Ovary (tissue), 7 donors: ENCODE results near the genes ALDH7A1 and CCDC192.

- PRO-cap, 7 experiments, result peak in 7 of 7 experiments; most common plus-strand start chr5:124747518 (in 3); most common minus-strand start chr5:124747414 (in 4)
- RAMPAGE, long total RNA, 2 experiments, result no peak in any of the 2 experiments
These were observed 753 bp upstream of the ZNF608 start for GRCh38 chr5:124746938-124747846.

- PRO-cap, 7 experiments, result no peak in any of the 7 experiments
- RAMPAGE, long total RNA, 2 experiments, result no peak in any of the 2 experiments
These were observed 266.2 kb upstream of the ZNF608 start for GRCh38 chr5:125012592-125013052.

DNA sequence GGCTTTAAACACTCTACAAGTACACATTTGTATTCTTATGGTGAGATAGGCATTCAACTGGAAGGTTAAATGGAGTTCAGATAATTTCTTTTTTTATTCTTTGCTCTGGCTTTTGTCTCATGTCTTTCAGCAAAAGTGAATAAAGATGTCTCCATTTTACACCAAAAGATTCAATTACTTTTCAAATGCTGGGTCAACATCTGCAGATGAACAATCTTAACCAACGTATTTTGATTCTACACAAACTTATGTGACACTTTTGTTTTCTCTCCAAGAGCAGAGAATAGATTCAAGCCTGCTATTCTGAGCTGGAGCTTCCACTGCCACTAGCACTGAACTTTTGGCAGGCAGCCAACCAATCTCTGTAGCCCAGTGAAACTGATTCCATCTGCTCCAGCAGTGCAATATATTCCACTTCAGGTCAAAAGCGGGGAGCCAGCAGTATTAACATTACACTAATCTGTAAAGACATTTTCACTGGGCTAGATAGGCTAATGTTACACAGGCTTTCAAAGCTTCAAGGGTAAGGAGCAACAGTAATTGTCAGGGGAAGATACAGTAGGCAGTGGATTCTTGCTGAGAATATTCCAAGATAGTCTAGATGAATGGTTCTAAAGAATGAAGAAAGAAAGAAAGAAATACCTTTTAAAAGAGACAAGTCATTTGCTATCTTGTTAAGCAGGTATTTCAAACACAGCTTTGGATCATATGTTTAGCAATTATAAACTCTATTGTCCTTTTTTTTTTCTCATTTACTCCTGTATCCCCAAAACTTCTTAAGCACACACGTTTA is 452.1 kb upstream of the ZNF608 start:
- PRO-cap, 7 experiments, result no peak in any of the 7 experiments
- RAMPAGE, long total RNA, 2 experiments, result no peak in any of the 2 experiments

GRCh38 chr5:125412684-125413583 is 666.5 kb upstream of the ZNF608 start:
- PRO-cap, 7 experiments, result peak in 4 of 7 experiments; most common plus-strand start chr5:125412919 (in 1); most common minus-strand start chr5:125412877 (in 3)
- RAMPAGE, long total RNA, 2 experiments, result no peak in any of the 2 experiments

DNA sequence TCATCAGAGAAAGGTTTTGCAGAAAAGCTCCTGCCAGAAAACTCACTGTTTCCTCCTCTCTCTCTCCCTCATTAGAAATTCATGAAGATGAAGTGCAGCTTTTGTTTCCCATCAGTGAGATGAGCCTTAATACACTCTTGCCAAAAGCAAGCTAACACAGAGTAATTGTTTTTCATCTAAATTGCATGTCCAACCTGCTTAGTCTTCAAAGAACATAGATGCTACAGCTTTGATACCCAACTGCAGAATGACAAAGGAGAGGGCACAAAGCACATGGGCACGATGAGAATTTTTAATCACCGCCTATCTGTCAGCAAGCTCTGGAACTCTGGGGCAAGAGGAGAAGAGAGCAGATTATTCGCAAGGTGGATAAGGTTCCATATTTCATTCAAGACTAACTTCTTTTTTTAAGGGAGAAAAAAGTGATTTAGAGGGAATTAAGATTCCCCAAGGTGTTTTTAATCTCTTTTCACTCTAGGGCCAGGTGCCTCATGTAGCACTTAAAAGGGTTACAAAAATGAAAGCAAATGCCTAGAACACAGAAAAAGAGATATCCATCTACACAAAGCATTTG is 142.1 kb upstream of the GRAMD2B start:
- PRO-cap, 7 experiments, result peak in 1 of 7 experiments; most common minus-strand start position 329 of the sequence (in 1)
- RAMPAGE, long total RNA, 2 experiments, result no peak in any of the 2 experiments

GRCh38 chr5:126370803-126371801 is 52.1 kb upstream of the GRAMD2B start:
- PRO-cap, 7 experiments, result no peak in any of the 7 experiments
- RAMPAGE, long total RNA, 2 experiments, result start-site peak on the plus strand in 1 of 2 experiments, at chr5:126371293-126371333 at its widest, 296 reads per replicate

DNA sequence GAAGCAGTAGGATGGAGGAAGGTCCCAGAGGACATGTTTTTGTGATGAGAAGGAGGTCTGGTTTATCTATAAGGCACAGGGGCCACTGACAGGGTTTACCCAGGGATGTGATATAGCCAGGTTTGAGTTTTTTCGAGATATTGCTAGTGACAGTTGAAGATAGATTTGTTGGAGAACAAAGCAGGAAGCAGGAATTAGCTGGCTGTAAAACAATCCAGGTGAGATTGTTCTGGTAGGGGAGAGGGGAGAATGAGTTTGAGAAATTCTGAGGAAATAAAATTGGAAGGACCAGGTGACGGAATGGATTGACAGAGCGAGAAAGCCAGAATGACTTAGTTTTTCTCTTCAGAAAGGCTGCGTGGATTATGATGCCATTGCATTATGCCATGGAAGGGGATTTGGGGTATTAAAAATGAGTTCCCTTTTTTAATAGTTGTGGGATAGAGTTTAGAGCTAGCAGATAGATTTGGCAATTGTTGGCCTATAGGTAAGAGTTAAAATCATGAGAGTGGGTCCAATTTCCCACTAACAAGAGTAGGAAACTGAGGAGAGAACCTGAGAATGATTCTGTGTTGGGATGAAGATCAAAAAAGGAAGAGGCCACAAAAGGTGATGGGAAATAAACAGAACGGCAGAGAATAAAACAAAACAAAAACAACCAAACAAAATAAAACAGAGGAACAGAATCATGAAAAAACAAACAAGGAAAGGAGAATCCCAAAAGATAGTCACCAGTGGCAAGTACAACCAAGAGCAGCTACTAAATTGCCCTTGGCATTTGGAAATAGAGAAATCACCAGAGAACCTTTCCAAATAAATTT is 14.0 kb downstream of the GRAMD2B start:
- PRO-cap, 7 experiments, result no peak in any of the 7 experiments
- RAMPAGE, long total RNA, 2 experiments, result no peak in any of the 2 experiments

GRCh38 chr5:126464864-126465471 is 41.8 kb downstream of the GRAMD2B start:
- PRO-cap, 7 experiments, result no peak in any of the 7 experiments
- RAMPAGE, long total RNA, 2 experiments, result no peak in any of the 2 experiments

DNA sequence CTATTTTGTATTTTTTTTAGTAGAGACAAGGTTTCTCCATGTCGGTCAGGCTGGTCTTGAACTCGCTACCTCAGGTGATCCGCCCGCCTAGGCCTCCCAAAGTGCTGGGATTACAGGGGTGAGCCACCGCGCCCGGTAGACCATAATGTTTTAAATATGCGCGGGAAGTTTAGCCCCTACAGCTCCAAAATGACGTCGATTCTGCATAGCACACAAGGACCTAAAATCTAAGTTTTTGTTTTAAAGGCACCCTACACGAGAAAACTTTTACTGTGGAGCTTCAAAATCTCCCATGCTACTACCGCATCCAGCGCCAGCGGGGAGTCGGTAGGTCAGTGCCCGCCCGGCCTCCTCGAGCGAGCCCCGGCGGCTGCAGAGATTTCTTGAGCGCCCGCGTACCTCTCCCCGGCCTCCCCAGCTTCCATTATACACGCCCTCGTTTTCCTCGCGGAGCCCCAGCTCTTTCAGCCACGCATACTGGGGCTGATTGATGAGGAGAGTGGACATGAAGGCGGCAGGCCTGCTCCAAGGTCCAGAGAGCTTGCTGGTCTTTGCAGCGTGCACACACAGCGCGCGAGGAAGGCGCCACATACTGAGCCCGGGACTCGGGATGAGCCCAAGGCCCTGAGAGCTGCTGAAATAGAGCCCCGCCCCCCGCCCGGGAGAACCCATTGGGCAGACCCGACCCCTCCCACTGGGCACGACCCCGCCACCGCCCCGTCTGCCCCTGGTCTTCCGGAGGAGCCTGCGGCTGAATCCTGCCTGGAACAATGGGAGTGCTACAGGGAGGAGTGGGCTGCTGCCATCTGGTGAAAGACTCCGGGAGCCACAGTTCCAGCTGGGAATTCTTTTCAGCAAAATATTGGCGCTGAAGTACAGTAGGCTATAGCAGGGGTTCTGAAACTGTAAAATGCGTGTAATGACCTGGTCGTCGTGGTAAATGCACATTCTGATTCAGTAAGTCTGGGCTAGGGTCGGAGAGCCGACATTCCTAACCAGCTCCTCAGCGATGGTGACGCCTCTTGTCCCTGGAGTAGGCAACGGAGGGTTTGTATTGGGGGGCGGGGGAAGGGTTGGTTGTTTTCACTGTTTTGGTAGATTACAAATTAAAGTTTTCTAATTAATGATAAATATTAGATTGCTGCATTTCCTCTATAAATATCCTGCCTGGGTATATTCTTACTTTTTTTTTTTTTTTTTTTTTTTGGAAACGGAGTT is at the start of gene ALDH7A1:
Gene ALDH7A1, minus strand, starts transcription at position 612 of the 1,218 bp plus-strand sequence.
- PRO-cap, 7 experiments, result peak in 7 of 7 experiments; most common plus-strand start position 731 of the sequence (in 2); most common minus-strand start position 612 of the sequence (in 7)
- RAMPAGE, long total RNA, 2 experiments, result start-site peak on the minus strand in 1 of 2 experiments, centred at position 604 of the sequence, 146 reads per replicate

DNA sequence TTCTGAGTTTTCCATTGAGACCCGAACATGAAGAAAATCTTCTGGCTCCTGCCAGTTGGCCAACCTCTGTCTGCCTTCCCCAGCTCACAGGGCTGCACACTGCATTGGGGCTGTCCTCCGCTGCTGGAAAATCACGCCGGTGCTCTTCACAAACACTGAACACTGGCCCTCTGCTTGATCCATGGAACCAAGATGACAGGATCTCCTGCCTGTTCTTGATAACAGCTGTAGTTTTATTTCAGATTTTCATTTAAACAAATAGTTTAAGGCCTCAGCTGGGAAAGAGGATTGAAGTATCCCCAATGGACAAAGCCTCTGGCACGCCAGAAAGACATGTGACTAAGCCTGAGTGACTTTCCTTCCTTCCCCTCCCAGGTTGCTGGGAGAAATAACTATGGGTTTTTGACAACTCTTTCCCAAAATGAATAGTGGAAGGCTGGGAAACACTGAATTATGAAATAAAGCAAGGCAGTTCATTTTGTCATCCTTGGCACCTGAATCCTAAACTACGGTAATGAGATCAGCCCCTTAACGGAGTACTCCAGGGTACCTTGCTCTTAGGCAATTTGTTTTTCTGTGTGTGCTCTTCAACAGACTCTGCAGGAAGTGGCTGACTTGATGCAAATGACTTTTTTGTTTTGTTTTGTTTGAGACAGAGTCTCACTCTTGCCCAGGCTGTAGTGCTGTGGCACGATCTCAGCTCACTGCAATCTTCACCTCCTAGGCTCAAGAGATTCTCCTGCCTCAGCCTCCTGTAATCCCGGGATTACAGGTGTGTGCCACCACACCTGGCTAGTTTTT is 75.1 kb downstream of the LMNB1 start:
- PRO-cap, 7 experiments, result no peak in any of the 7 experiments
- RAMPAGE, long total RNA, 2 experiments, result no peak in any of the 2 experiments

DNA sequence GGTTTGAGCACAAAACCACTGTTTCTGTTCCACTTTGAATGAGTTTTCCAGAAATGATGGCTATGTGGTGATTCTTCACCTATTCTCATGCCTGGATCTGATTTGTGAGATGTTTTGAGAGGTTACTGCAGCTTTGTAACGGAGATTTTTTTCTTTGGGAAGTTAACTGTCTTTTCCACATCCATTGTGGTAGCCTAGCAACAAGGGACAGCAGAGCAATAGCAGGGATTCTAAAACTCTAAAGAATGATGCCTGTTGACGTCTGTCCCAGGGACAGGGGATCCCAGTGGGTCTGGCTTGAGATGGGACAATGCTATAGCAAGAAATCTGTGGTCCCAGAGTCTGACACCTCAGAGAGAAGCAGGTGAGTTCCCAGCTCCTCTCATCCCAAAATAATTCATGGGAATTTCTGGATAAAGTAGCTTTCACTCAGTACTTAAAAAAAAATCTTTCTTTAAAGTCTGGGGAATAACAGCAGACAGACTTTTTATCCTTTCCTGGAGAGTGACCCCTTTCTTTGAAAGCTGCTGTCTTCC is at the start of gene CCDC192:
Gene CCDC192, plus strand, starts transcription at position 248 of the 536 bp plus-strand sequence.
- PRO-cap, 7 experiments, result no peak in any of the 7 experiments
- RAMPAGE, long total RNA, 2 experiments, result no peak in any of the 2 experiments

DNA sequence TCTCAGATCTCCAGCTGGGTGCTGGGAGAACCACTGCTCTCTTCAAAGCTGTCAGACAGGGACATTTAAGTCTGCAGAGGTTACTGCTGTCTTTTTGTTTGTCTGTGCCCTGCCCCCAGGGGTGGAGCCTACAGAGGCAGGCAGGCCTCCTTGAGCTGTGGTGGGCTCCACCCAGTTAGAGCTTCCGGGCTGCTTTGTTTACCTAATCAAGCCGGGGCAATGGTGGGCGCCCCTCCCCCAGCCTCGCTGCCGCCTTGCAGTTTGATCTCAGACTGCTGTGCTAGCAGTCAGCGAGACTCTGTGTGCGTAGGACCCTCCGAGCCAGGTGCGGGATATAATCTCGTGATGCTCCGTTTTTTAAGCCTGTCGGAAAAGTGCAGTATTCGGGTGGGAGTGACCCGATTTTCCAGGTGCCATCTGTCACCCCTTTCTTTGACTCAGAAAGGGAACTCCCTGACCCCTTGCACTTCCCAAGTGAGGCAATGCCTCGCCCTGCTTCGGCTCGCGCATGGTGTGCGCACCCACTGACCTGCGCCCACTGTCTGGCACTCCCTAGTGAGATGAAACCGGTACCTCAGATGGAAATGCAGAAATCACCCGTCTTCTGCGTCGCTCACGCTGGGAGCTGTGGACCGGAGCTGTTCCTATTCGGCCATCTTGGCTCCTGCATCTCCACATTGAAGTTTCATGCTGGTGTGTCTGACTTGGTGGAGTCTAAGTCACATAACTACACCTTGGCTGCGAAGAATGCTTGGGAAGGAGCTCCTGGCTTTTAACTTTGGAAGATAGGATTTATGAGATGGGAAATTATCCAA is 36.3 kb downstream of the CCDC192 start:
- PRO-cap, 7 experiments, result peak in 1 of 7 experiments; most common plus-strand start position 283 of the sequence (in 1)
- RAMPAGE, long total RNA, 2 experiments, result no peak in any of the 2 experiments

DNA sequence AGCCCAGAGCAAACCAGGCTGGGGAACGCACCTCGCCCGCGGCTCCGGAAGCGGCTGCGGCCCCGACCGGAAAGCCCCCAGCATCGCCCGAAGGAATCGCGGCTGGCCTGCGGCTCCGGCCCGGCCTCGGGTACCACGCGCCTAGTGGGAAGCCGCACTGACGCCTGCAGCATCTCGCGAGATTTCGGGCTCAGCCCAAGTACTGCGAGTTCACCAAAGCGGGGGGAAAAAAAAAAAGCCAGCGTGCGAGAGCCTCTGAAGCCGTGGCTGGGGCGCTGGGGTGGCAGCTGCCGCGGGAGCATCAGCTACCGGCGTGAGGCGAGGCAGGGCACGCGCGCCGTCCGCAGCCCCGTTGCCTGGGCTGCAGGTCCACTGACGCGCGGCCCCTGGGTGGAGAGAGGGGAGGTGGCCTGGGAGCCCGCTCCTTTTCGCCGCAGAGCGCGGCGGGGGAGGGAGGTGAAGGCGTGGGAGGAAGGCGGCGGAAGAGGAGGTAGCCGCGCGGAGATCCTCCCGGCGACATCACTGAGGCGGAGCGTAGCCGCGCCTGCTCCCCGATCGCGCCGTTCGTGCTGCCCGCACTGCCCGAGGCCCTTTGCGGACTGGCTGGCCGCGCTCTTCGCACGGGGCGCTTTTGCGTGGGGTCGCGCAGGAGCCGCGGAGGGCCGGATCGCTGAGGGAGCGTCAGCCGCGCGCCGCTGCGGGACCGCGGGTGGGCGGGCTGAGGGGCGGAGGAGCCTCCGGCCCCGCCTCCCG is 451 bp upstream of the SLC12A2 start:
- PRO-cap, 7 experiments, result peak in 7 of 7 experiments; most common plus-strand start position 258 of the sequence (in 5); most common minus-strand start position 669 of the sequence (in 5)
- RAMPAGE, long total RNA, 2 experiments, result start-site peak on the minus strand in 1 of 2 experiments, centred at positions 136 to 338 of the sequence, 21 to 295 reads per replicate

DNA sequence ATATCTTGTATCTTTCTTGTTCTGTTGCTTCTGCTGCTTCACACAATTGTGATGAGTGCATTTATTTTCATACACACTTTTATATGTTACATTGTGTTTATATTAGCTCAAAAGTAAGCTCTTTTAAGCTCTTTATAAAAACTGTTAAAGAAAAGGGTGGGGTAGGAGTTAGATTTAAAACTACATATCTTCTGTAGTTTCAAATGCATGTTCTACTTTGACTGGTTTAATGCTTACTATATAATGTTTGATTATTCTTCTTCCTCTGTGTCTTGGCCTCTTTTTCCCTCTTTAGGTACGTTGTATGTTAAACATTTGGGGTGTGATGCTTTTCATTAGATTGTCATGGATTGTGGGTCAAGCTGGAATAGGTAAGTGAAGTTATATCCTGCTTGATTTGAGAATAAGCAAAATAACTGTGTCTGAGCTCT is 30.4 kb downstream of the SLC12A2 start:
- PRO-cap, 7 experiments, result no peak in any of the 7 experiments
- RAMPAGE, long total RNA, 2 experiments, result no peak in any of the 2 experiments

DNA sequence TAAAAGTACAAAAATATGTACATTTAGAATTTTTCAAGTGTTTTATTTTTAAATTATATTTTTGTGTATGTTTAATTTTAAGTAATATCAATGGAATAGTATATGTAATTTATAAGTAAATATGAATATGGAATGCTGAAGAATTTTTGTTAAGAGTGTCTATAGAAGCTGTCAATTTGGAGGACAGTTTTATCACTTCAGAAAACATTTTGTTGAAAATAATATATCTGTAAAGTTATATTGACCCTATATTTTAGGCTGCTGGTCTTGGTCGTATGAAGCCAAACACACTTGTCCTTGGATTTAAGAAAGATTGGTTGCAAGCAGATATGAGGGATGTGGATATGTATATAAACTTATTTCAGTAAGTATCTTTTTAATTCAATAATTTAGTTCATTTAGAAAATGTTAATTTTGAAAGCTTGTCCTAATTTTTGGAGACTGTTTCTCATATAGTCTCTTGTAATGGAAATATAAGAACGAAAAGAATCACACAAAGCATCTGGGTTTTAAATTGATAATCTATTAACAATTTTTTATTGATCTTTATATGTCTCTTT is 84.0 kb downstream of the SLC12A2 start:
- PRO-cap, 7 experiments, result no peak in any of the 7 experiments
- RAMPAGE, long total RNA, 2 experiments, result no peak in any of the 2 experiments

- PRO-cap, 7 experiments, result peak in 1 of 7 experiments; most common plus-strand start chr5:128197065 (in 1); most common minus-strand start chr5:128196867 (in 1)
- RAMPAGE, long total RNA, 2 experiments, result no peak in any of the 2 experiments
These were observed 113.2 kb downstream of the SLC12A2 start for GRCh38 chr5:128196716-128197275.

DNA sequence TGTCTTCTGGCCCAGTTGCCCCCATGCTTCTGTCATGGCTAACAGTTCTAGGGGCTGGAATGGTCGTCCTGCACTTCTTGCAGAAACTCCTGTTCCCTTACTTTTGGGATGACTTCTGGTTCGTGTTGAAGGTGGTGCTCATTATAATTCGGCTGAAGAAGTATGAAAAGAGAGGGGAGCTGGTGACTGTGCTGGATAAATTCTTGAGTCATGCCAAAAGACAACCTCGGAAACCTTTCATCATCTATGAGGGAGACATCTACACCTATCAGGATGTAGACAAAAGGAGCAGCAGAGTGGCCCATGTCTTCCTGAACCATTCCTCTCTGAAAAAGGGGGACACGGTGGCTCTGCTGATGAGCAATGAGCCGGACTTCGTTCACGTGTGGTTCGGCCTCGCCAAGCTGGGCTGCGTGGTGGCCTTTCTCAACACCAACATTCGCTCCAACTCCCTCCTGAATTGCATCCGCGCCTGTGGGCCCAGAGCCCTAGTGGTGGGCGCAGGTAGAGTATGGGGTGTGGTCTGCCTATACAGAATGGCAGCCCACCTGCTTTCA is 905 bp downstream of the SLC27A6 start:
- PRO-cap, 7 experiments, result no peak in any of the 7 experiments
- RAMPAGE, long total RNA, 2 experiments, result no peak in any of the 2 experiments

DNA sequence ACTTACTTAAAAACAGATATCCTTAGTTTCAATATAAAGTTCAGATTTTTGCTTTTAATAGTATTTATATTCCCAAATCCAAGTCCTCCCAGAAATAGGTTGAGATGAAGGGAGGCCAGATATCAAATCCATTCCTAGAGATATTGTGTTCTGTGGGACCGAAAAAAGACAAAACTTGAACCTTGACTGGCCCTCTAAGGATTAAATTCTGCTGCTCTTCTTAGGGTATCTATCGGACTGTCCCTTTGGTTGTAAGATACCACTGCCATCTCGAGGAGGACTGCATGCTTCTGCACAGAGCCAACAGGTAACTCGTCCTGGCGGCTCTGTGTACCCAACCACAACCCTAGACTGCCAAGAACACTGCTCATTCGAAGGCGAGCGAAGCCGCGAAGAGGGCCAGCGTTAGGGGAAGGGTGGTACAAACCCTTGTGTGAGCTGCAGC is 588 bp upstream of the ISOC1 start:
- PRO-cap, 7 experiments, result peak in 2 of 7 experiments; most common plus-strand start position 370 of the sequence (in 2); most common minus-strand start position 350 of the sequence (in 1)
- RAMPAGE, long total RNA, 2 experiments, result no peak in any of the 2 experiments

- PRO-cap, 7 experiments, result no peak in any of the 7 experiments
- RAMPAGE, long total RNA, 2 experiments, result no peak in any of the 2 experiments
These were observed 1.5 kb upstream of the CHSY3 start for GRCh38 chr5:129902680-129903161.

- PRO-cap, 7 experiments, result no peak in any of the 7 experiments
- RAMPAGE, long total RNA, 2 experiments, result no peak in any of the 2 experiments
These were observed 18.6 kb upstream of the CDC42SE2 start for GRCh38 chr5:131245211-131245615.